Urinary bladder (tissue), 3 donors: ENCODE data around the genes FOXN4, KCTD10, TCHP and GIT2.

- PRO-cap = bidirectional peak, plus-strand start at chr12:108696252, minus-strand start at chr12:108696172
- RAMPAGE, long total RNA = no peak
These were observed 35.4 kb downstream of the CORO1C start for GRCh38 chr12:108695981-108696318.

DNA sequence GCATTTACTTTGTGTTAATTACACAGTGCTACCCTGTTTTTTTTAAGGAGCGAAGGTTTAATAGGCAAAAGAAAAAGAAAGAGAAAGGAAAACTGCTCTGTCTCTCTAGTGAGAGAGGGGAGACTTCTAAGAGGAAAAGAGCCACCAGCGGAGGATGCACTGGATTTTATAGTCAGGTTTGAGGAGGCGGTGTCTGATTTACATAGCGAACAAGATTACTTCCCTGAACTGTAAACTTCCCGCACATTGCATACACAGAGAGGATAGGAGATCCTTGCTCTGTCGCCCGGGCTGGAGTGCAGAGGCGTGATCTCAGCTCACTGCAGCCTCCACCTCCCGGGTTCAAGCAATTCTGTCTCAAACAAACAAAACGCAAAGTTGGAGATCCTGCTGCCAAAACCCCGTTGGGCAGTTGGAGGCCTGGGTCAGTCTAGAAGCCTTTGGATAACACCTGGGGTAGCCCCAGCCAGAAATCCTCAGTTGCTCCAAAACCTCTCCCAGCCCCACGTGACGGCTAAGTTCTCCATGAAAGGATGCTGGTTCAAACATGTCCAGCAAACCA, 43.1 kb upstream of the CORO1C start:
- PRO-cap = bidirectional peak, plus-strand start at position 246 of the sequence, minus-strand start at position 142 of the sequence; unidirectional peak, plus-strand start at position 246 of the sequence
- RAMPAGE, long total RNA = no peak

DNA sequence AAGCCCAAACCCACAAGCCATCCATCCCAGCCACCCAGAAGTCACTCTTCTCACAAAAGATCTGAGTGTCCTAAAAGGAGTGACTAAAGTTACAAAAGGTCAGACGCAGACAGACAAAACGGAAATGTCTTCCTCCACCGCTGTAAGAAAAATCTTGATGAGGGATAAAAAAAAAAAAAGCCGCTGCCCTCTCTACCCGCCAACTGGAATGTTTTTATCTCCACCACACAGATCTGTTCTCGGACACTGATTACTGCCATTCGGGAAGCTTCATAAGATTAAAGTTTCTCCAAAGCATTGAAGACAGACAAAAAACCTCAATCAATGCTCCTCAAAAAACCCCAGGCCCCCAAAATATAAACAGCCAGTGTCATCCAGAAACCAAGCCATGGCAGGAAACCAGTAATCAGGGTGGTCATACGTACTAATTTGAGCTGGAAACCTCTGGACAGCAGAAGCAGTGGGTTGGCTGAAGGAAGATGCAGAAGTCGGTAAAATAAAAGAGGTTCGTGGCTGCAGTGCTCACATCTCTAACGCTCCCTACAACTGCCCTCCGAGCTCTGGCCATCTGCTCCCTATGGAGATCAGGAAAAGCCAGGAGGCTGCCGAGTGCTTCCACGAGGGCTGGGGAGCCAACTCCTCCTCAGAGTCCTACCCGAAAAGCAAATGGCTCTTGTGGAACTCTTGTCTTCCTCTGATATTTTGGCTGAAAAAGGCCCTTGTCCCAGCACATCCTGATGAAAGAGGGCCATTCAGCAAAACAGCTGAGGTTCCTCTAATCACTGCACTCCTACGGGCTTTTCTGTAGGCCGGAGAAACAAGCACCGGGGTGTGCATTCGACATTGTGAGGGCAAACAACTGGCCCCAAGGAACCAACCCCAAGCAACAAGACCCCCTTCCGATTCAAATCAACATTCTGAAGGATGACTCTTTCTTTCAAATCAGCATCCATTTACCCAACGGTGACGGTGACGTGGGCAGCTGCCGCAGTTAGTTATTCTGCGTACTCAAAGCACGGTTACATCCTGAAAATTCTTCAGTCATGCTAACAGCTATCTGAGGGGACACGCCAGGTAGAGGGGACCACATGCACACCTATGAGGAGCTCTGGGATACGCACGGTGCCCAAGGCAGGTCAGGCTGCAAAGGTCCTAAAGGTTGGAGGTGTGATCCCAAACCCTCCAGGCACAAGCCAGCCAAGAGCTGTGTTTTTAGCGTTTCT, 30.1 kb downstream of the SSH1 start:
- PRO-cap = no peak
- RAMPAGE, long total RNA = no peak

DNA sequence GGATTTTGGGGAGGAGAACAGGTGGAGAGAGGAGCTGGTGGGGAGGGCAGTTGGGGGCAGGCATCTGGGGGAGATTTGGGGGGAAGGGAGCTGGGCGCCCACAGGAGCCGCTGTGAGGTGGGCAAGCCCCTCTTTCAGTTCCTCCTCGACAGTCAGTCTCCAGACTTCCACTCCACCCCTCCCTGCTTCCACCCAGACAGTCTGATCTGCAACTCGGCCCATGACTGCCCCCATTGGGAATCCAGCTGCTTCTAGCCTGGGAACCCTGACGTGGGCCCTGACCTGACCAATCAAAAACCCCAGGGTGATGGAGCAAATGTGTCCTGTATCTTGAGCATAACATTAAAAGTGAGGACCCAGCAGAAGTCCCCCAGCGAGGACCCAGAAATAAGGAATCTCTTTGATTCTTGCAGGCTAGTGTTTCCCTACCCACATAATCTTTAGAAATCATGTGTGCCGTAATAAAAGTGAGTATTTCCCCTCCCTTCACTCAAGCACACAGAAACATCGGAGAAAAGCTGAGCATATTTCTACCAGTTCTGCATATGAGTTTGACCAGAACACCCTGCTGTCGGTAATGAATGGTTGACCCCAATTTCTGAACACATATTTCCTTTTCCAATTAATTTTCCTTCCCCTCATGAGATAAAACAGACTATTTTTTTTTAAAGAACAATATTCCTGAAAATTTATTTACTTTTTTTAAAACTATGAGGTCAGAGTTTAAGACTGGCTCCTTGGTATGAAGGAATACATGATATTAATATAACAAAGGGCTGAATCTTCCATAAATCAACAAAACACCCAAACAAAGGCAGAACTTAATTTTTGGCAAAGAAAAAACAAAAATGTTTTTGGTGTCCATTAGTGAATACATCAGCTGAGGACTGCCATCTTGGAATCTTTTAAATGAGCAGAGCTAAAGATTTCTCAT, 6.3 kb downstream of the SSH1 start:
- PRO-cap = no peak
- RAMPAGE, long total RNA = no peak

DNA sequence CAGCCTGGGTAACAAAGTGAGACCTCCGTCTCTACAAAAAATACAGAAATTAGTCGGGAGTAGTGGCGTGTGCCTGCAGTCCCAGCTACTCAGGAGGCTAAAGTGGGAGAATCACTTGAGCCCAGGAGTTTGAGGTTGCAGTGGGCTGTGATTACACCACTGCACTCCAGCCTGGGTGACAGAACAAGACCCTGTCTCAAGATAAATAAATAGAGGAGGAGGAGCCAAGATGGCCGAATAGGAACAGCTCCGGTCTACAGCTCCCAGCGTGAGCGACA, 24.2 kb downstream of the SVOP start:
- PRO-cap = no peak
- RAMPAGE, long total RNA = no peak

GRCh38 chr12:109099244-109099762, 1.9 kb downstream of the UNG start:
- PRO-cap = no peak
- RAMPAGE, long total RNA = no peak

DNA sequence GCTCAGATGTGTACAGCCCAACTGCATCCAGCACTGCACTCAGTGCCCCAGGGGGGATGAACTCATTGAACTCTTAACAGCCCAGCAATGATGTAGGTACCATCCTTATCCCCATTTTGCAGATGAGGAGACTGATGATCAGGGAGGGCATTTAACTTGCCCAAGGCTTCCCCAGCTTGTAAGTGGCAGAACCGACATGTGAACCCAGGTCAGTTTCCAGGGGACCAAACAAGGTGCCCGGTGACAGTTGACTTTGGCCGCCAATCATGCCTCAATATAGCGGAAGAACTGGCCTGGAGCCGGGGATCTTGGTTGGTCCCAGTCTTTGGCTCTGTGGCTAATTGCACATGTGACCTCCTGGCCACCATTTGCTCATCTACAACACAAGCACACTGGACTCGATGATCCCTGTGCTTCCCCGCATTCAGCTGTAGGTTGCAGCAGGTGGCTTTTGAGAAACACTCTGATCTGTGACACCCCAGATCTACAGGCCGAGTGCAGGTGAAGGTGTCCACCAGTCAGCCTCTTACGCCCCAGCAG, 13.9 kb downstream of the ACACB start:
- PRO-cap = no peak
- RAMPAGE, long total RNA = no peak

DNA sequence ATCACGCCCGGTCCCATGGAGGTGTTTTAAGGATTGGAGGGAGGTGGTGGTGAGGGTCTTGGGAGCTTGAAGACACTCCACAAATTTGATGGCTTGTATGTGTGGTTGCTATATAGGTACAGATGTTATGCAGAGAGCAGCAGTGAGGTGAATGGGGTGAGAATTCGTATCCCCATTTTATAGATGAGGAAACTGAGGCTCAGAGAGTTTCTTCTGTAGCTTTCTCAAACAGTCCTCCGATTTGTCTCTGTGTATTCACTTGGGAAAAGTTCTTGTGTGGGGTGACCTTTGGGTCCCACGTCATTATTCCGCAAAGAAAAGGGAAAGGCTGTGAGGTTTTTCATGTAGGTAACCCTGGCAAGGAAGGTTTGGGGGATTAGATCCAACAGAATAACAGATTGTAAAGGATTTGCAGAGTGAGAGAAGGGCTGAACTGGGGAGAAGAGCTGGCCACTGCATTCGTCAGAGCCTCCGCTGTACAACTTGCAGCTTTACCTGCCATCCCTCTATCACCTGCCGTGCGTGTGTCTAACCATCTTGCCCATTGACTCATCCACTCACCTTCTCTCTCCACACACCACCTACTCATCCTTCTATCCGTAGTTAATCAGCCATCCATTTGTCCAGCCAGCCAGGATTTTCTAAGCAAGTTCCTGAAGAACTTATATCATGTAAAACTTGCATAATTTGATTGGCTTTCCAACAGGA, 16.2 kb downstream of the ACACB start:
- PRO-cap = no peak
- RAMPAGE, long total RNA = no peak

- PRO-cap = no peak
- RAMPAGE, long total RNA = no peak
These were observed 57.5 kb downstream of the ACACB start for GRCh38 chr12:109173819-109174390.

DNA sequence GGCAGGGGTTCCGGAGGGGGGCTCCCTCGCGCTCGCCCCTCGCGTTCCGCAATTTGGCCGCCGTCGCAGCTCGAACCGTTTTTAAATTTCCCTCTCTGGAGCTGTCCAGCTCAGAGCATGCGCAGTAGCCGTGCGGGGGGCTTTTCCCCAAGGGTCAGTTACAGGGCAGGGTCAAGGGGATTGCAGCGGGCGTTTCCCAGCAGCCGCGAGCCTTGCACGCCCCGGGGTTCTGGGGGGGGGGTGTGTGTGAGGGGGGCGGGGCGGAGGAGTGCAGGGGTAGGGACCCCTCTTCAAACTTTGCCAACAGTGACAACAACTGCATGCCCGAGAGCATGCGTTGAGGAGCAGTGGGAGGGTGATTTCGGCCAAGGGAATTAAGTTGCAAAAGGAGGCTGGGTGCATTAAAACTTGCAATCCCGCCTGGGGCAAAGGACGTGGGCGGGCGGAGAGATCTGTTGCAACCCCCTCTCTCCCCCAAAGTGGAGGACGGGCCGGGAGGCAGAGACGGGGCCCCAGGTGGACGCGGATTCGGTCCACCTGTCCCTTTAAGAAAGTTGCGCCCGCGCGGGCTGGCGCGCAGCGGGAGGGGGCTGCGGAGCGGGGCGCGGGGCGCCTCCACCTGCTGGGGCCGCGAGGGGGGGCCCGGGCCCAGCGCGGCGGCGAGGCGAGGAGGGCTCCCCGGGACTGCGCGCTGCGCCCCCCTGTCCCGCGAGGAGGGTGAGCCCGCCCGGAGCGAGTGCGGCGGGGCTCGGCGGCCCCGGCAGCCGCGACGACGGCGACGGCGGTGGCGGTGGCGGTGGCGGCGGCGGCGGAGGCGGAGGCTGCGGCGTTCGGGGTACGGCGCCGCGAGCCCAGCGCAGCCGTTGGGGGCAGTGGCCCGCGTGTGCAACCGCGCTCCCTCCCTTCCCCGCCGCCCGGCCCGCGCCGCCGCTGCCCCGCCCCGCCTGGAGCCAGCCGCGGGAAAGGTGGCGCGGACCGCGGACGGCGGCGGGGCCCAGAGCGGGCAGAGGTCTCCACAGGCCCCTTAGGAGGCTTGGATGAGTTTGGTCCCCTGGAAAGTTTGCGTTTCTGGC, at the start of gene FOXN4:
FOXN4 (minus strand) TSS at position 119 of the 1,073 bp plus-strand sequence.
- PRO-cap = unidirectional peak, minus-strand start at position 50 of the sequence
- RAMPAGE, long total RNA = no peak

- PRO-cap = no peak
- RAMPAGE, long total RNA = no peak
These were observed 19.0 kb downstream of the KCTD10 start for GRCh38 chr12:109457978-109458561.

DNA sequence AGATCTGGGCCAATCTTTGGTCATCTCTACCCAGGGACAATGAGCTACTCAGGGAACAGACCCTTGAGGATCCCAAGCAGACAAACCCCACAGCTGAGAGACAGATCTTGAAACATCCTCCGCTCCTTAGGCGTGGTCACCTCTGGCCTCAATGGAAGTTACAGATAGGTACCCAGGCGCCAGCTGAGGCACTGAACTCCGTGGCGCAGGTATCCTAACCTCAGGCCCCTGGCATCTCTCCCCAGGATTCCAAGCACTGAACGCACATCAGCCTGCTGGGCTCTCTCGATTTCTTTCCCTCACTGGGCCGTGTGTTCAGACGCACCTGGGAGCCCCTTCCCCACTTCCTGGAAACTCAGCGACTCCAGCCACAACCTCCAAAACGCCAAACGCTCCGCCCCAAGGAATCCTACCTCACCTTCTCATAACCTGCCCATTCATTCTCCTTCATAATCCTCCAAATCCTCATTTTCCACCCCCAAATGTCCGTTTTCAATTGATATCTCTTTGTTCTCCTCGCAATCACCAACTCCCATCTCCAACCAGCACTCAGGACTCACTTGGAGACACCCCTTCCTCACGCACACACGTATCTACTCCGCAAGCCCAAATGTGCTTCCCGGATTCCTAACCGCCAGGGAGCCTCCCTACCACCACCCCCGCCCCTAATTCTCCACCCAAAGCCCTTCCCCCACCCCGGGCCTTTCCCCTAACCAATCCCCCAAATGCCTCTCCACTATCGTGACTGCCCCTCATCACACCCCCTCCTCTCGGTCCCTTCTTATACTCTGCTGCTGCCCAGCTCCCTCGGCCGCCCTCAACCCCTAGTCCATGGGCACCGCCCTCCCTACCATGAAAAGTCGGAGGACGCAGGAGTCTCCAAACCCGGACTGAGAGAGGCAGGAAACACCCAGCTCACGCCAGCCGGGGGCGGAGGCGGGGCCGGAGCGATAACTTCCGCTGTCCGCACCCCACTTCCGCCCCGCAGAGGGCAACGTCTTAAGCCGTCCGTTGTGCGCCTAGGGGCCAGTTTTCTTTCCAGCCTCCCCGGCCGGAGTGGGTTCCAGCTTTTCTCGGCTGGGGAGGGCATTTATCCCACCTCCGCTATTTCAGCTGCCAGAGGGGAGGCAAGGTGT, at the start of gene KCTD10:
KCTD10 (minus strand) TSS at position 892 of the 1,136 bp plus-strand sequence.
- PRO-cap = bidirectional peak, plus-strand start outside the sequence, minus-strand start at position 892 of the sequence
- RAMPAGE, long total RNA = start-site peak on the minus strand centred at position 897 of the sequence, 17 bp wide, 139 and 100 reads in 2 replicates

DNA sequence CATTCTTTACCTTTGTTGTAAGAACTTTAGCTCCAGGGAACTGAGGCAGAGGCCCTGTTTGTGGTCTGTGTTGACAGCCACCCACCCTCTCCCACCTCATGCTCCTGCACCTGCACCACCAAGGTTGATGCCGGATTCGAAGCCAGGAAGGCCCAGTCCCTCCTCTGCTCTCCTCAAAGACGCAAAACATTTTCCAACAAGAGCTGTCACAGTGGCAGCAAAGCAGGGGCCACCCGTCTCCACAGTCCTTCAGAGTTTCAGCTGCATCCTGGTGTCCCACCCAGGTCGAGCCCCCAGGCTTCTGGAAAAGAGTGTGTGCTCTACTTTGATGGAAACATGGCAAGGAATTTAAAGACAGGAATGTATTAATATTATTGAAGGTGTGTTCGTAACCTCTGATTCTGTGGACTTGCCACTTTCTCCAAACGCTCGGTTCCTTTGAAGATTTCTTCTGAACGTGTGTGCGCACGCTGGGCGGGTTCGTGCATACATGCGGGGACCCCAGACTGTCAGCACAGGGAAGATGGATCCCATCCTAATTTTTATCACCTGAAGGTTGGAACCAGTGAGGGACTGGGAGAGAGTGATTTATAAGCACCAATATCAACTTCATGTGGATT, 37.3 kb downstream of the MMAB start:
- PRO-cap = no peak
- RAMPAGE, long total RNA = no peak

- PRO-cap = no peak
- RAMPAGE, long total RNA = no peak
These were observed 7.7 kb downstream of the FAM222A start for GRCh38 chr12:109721213-109721865.

DNA sequence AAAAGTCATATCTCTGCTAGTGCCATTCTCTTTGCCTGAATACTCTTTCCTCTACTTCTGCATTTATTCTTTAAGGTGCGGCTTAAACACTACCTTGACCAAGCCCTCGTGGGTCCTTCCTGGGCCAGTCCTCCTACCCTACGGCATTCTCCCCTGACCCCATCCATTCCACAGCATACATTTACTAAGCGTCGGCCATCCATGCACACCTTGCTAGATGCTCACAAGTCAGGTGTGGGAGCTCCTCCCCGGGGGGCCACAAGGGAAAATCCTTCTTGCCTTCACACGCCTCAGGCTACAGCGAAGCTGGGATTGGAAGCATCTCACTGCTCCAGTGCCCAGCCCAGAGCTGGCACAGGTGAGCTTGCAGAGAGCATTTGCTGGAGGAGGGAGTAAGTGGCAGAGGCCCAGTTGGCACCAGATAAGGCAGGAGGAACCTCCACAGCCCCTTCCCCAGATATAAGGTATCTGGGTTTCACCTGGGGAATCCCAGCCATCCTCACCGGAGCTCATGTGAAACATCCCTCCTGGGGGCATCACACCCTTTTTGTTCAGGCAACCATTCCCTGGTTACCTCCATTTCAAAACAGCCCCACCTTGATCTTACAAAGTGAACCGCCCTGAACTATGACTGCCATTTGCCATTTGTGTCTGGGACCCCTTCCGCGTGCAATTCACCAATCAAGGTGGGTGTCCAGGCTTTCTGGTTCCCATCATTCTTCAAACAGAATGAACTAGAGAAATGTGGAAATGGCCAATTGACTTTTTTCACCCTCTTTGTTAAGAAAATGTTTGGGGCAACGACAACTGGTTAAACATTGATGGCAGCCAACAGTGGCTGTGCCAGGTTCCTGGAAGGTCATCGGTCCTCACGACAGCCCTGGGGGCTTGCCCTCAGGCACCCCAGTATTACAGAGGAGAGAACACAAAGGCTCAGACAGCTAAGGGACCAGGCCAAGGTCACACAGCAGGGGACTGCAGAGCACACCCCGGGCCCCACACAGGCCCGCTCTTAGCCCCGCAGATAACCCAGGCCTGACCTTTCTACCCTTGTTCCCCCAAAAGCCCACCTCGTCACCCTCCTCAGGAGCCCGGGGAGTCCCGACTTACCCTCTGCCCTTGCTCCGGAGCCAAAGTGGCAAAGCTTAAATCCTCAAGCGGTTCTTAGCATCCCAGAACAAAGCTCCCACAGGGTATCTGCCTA, 1.6 kb downstream of the TRPV4 start:
- PRO-cap = no peak
- RAMPAGE, long total RNA = no peak

GRCh38 chr12:109864210-109864809, 16.0 kb downstream of the GLTP start:
- PRO-cap = no peak
- RAMPAGE, long total RNA = no peak

- PRO-cap = bidirectional peak, plus-strand start at chr12:109900286, minus-strand start at chr12:109900197
- RAMPAGE, long total RNA = start-site peak on the plus strand at chr12:109900280-109900336, 277 and 19 reads in 2 replicates
These were observed at the start of gene TCHP for GRCh38 chr12:109899929-109900738. Gene TCHP, plus strand, starts transcription at chr12:109900274.

GRCh38 chr12:109949041-109949548, 47.1 kb downstream of the GIT2 start:
- PRO-cap = no peak
- RAMPAGE, long total RNA = no peak

DNA sequence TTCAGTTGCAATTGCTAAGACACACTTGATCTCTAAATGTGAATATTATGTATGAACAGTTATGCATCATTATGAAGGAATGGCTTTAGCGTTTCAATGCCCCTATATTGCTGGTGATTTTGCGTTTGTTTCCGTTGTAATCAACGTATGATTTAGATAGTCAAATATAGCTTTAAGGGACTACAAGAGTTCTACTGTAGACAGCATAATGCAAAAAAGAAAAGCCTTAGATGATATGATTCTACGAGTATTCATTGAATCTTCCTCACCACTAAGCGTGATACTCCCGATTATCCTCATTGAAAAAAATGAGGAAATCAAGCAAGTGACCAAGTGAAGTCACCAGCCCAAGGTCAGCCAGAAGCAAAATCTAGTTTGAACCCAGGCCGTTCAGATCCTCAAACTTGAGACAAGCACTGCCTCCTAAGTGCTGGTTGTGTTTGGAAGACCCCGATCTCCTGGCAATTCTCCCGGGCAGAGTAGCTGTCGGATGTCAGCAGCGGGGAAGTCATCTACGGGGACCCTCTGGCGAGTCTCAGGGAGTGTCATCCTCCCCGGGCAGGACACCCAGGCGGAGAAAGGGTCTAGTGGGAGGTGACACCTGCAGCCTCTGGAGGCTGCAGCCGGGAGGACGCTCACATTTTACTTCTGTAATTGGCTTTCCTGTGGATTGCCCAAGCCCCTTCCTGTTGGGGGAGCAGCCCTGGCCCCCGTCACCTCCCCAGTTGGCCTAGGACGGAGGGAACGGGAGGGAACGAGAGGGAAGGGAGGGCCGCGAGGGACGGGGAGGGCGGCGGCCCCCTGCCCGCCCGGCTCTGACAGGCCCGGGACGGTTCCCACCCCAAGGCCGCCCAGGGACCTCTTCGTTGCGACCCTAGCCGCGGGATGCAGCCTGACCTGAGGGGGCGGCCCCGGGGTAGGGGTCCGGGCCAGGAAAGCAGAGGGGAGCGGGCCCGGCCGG, 686 bp downstream of the GIT2 start:
- PRO-cap = no peak
- RAMPAGE, long total RNA = no peak

GRCh38 chr12:109996163-109996562, at the start of gene GIT2:
Gene GIT2, minus strand, starts transcription at chr12:109996368.
- PRO-cap = unidirectional peak, minus-strand start at chr12:109996355
- RAMPAGE, long total RNA = no peak